Placental pericyte (primary cell): ENCODE results near the gene GNG7.

DNA sequence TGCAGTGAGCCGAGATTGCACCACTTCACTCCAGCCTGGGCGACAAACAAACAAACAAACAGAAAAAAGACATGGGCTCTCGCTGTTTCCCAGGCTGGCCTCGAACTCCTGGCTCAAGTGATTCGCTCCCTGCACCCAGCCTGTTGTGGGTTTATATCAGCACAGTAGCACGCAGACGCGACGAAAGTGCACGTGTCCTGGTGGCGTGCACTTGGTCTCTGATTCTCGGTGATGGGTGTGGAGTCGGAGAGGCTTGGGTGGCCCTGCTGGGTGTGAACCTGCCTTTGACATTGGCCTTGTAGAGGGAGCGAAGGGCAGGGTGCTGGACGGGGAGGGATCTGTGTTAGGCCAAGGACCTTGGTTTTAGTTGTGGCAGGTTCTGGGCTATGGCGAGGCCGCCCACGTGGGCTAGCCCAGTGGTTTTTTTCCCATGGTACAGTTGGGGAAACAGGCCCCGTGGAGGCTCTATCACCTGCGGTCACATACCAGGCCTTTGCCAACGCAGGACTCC, 16.1 kb downstream of the DOT1L start:
- CAGE, long polyA plus RNA: no peak

GRCh38 chr19:2201568-2202145, 34.5 kb downstream of the PLEKHJ1 start:
- CAGE, long polyA plus RNA: no peak

- CAGE, long polyA plus RNA: no peak
These were observed 33.8 kb downstream of the PLEKHJ1 start for GRCh38 chr19:2202146-2202829.

DNA sequence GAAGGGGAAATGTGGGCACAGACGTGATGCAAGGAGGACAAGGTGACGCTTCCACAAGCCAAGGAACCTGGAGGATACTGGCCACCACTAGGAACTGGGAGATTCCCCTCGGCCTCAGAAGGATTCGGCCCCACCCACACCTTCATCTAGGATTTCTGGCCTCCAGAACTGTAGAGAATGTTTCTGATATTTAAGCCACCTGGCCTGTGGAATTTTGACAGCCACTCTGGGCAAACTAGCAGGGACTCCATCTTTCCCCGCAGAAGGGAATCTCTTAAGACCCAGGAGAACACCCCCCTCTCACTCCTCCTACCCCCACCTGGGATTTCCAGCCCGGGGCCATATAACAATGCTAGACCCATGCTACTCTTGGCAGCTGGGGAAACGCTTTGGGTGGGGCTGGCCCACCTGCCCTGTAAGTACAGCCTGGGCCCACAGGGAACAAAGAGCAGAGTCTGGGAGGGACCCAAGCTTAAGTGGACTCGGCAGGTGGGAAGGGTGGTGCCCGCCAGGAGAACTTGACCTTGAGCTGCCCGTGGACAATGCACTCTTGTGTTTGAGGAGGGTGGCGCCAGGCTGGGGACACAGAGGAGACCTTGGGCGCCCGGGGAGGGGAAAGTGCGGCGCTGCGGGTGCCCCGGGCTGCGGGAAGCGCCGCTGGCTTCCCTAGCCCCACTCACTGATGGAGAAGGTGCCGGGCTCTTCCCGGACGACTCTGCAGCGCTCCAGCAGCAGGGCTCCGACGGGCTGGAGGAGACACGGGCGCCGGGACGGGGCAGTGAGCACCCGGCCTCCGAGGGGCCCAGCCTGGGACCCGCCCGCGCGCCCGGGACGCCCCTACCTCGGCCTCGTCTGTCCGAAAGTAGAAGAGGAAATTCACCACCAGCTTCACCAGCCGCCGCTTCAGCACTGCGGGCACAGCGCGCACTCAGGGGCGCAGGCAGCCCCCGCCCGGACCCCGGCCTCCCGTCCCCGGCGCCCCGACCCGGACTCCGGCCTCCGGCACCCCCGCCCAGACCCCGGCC, 735 bp downstream of the PLEKHJ1 start:
- CAGE, long polyA plus RNA: no peak

GRCh38 chr19:2242097-2242814, 5.6 kb downstream of the SF3A2 start:
- CAGE, long polyA plus RNA: no peak

DNA sequence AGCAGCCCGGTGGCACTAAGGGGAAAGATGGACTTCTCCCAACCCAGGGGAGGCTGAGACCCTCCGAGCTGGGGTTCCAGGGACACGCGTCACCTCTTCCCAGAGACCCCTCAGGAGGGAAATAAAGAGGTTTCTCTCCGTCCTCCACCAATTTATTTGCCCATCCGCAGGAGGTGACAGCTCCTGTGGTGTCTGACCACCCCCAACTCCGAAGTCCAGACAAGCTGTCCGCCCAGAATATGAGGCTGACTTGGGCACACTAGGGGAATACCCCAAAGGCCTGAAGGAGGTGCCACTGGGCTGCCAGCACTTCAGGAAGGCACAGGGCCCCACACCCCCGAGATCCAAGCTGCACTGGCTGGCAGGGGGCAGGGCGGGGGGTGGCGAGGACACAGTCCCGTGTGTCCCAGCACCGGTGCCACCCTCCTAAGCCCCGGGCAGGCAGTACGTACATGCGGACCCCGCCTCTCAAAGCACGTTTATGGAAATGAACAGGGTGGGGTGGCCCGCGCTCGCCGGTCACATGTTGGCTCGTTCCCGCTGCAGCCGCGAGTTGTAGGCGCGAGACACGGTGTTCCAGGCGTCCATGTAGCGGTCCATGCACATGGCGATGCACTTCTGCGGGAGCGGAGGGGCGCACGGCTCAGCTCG, 832 bp downstream of the TIMM13 start:
- CAGE, long polyA plus RNA: no peak

DNA sequence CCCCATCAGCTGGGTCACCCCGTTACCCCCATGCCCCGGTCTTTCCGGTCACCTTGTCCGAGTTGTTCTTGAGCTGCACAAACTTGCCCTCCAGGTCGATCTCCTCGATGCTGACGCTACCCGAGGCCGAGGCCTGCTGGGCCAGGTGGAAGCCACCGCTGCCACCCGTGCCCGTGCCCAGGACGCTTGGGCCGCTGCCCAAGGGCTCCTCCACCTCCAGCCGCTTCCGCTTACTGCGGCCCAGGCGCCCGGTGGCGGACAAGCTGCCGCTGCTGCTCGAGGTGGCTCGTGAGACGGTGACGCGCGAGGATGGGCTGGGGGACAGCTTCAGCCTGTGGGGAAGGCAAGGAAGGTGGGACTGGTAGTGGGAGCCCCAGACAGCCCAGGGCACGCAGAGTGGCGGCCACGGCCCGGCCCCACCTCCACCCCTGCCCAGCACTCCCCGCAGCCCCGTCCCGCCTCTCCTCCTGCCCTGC, 6.4 kb upstream of the TIMM13 start:
- CAGE, long polyA plus RNA: no peak

DNA sequence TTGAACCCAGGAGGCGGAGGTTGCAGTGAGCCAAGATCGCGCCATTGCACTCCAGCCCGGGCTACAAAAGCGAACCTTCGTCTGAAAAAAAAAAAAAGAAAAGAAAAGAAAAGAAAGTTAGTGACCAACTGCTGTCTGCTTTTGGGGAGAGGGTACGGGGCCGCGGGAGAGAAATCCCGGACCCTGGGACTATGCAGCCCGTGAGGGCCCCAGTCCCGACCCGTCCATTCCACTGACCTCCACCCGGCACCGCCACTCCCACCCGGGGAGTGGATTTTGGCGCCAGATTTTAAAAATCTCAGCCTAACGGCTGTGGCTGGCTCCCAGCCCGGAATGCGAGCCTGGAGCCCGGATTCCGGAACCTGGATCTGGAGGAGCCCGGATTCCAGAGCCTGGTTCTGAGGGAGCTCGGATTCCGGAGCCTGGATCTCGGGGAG, 6.0 kb upstream of the LMNB2 start:
- CAGE, long polyA plus RNA: no peak

- CAGE, long polyA plus RNA: no peak
These were observed 6.4 kb upstream of the LMNB2 start for GRCh38 chr19:2463223-2463468.

GRCh38 chr19:2481442-2481879, 5.5 kb downstream of the GADD45B start:
- CAGE, long polyA plus RNA: no peak

DNA sequence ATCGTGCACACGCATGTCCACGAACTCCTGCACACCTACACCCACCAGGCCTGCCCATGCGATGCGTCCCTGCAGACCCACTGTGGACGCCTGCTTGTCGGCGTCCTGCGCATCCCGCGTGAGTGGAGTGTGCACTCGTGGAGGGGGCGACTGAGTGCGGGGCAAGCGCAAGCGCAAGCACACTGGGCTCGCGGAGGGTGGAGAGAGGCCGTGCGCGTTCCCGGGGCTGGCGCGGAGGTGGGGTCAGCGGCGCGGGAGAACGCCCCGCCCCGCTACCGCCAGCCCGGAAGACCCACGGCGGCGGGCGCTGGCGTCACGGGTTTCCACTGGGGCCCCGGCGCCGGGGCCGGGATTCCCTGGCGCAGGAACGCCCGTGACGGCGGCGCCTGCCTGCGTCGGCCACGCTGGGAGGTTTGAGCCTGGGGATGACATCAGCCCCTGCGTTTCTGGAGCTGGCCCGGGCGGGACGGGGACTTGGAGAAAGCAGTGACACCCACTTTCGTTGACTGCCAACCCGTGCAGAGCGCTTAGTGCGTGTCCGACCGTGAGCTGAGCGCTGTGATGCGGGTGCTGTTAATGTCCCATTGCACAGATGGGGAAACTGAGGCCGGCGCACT, 18.8 kb downstream of the GADD45B start:
- CAGE, long polyA plus RNA: no peak

DNA sequence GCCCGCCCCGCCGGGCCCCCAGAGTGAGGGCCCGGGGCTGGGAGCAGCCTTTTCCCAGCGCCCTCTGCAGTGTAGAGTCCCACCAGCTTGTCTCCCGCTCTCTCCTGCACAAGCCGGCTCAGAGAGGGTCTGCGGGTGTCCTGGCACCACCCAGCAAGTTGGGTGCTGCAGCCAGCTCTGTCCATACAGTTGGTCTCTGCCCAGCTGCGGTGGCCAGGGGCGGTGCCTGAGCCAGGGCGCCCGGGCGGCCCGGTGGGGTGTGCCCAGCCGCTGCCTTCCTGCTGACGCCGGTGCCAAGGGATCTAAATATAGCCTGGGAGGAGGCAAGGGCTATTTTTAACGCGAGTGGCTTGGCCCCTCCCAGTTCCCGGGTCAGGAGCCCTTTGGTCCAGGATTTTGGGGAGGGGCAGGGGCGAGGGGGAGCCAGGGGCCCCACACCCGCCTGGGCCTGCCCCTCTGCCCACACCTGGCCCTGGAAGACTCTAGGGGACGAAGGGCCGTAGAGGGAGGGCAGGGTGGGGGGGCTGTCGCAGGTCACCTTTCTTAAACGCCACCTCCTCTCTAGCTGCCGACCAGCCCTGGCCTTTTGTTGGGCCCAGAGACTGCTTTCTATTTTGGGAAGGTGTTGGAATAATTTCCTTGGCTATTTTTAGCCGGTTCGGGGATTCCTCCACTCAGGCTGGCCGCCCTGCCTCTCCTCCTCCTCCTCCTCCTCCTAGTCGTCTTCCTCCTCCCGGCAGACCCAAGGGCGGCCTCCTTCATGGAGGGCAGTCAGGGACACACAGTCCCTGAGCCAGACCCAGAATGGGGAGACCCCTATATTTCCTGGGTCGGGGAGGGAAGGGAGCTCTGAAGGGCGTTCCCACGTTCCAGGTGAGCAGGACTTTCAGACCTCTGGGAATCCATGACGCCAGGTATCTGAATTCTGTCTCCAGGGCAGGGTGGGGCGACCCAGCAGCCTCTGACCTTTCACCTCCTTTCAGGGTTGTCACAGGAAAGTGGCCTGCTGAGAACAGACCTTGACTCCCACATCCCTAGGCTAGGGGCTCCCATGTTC, 19.6 kb downstream of the GADD45B start:
- CAGE, long polyA plus RNA: no peak

- CAGE, long polyA plus RNA: no peak
These were observed 25.0 kb downstream of the GADD45B start for GRCh38 chr19:2500889-2501324.

- CAGE, long polyA plus RNA: no peak
These were observed 27.8 kb downstream of the GADD45B start for GRCh38 chr19:2503445-2504417.

DNA sequence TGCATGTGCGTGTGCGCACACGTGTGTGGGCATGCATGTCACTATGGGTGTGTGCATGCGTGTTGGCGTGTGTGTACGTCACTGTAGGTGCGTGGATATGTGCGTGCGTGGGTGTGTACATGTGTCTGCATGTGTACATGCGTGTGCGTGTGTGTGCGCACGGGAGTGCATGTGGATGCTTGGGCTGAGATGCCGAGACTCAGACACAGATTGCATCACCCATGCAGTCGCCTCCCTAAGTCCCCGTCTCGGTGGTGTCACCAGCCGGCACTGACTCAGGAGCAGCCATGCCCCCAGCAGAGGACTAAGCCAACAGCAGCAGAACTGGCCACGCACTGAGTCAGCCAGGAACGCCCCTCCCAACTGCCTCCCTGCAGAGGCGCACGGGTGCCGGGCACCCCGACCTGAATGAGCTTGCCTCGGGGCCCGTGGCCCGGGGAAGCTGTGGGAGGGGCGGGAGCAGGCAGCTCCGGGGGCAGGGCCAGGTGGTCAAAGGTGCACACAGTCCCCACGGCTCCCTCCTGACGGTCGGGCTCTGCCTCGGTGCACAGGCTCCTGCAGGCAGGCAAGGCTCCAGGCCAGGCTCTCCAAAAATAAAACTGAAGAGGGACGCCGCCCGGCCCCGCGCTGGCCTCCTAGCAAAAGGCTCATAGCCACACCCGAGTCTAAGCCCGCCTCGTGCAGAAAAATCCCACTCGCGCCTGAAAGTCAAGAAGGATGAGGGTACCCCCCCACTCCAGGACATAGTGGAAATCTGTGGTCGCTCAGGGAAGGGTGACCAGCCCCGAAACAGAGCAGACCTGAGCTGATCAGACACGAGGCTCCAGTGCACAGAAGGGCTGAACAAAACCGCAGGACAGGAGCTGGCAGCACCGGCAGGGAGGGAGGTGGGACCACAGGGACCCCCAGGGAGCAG, 49.1 kb downstream of the GADD45B start:
- CAGE, long polyA plus RNA: no peak

- CAGE, long polyA plus RNA: no peak
These were observed 55.2 kb downstream of the GADD45B start for GRCh38 chr19:2531025-2531538.

DNA sequence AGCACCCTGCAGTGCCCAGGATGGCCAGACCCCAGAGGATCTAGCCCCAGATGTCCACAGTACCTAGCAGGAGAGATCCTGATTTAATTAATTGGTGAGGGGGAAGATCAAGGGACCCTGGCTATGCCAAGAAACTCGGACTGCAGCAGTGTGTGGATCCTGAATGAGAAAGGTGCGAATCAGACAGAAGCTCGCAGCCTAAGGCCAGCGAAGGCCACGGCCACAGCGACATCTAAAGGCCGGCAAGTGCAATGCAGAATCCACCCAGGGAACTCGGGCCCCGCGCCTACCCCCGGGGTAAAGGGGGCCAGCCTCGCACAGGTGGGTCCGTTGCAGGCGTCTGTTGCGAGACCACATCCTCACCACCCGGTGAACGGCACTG, 88.7 kb downstream of the GNG7 start:
- CAGE, long polyA plus RNA: no peak

DNA sequence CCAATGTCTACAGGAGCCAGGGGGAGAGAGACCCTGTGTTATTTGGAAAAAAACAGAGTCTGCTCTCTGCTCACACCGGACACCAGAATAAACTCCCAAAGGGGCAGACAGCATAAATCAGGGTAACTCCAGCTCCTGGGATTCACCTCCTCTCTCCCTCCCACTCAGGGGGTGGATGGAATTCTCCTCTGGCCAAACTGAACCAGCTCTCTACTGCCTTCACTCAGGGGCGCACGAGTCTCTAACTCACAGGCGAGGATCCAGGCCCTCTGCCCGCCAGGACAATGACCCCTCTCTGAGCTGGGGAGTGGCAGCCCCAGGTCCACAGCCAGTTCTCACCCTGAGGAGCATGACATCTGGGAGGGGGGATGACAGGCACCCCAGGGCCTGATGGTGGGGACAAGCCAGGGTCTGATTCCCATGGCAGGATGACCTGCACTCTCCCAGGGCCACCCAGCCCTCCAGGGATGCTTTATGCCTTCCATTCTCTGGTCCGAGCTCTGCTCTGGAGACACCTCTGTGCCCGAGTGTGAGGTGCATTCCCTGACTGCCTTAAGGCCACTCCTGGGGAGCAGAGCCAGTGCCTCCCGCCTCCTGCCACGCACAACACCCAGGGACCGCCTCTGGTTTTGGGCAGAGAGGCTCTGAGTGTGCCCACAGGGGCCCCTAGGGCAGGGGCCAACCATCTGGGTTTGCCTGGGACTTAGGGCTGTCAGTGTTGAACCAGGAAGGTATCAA, 66.3 kb downstream of the GNG7 start:
- CAGE, long polyA plus RNA: no peak

GRCh38 chr19:2702320-2703030, at the start of gene GNG7:
Gene GNG7, minus strand, starts transcription at chr19:2702694.
- CAGE, long polyA plus RNA: no peak

DNA sequence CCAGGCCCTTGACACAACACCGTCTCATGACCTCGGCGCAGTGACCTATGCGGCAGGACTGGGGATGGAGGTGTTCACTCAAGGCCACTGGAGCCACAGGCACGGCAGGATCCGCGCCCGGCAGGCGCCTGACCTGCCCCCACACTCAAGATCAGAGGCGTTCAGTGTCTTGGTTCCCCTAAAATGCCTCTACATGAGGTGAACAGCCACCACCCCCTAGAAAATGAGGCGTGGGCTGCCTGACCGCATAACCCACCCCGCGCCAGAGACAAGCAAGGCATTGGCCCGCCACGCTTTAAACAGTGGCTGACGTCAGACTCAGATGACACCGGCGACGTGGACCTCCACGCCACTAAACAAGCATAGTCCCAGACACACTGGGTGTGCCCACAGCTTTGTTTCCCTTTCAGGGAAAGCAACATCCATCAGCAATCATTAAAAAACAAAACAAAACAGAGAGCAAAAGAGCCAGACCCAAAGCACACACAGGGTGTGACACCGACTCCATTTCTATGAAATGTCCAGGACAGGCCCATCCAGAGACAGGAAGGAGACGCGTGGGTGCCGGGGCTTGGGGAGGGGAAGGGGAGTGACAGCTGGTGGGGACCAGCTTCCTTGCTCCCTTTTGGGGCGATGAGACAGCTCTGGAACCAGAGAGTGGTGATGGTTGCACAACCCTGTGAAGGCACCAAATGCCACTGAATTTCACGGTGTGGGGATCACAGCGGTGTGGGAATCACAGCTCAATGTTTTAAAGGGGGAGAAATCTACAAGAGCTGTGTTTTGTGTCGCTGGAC, 7.8 kb downstream of the SGTA start:
- CAGE, long polyA plus RNA: no peak